ENCODE results near the genes SPIC, STAB2 and HCFC2.

- PRO-cap: no peak
Measured at GRCh38 chr12:101474992-101475681, at the start of gene SPIC. SPIC (plus strand) TSS chr12:101475336.

GRCh38 chr12:101713876-101714808 lies 16.7 kb downstream of the CHPT1 start:
- PRO-cap: no peak

- PRO-cap: no peak
Measured at GRCh38 chr12:101717708-101718489, 20.5 kb downstream of the CHPT1 start.

- PRO-cap: no peak
Measured at GRCh38 chr12:101772332-101772977, 33.2 kb upstream of the SYCP3 start.

DNA sequence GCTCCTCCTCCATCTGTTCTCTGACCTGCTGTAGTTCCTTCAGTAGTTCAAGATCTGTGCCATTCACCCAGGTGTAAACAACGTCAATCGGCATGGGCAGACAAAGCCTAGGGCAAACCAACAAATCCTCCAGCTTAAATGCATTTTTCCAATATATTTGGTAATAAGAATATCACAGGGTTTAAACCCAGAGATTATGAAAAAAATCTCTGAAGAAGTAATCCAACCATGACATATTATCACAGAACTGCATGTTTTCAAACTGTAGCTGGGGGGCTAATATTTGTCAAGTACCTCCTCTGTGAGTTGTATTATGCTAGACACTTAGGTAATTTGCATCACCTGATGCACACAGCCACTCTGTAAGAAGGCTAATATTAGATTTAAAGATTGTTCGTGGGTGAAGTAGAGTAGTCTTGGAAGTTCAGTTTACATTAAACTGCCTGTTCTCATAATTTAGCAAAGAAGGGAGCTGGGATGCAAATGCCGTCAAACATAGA lies 40.8 kb downstream of the GNPTAB start:
- PRO-cap: no peak

DNA sequence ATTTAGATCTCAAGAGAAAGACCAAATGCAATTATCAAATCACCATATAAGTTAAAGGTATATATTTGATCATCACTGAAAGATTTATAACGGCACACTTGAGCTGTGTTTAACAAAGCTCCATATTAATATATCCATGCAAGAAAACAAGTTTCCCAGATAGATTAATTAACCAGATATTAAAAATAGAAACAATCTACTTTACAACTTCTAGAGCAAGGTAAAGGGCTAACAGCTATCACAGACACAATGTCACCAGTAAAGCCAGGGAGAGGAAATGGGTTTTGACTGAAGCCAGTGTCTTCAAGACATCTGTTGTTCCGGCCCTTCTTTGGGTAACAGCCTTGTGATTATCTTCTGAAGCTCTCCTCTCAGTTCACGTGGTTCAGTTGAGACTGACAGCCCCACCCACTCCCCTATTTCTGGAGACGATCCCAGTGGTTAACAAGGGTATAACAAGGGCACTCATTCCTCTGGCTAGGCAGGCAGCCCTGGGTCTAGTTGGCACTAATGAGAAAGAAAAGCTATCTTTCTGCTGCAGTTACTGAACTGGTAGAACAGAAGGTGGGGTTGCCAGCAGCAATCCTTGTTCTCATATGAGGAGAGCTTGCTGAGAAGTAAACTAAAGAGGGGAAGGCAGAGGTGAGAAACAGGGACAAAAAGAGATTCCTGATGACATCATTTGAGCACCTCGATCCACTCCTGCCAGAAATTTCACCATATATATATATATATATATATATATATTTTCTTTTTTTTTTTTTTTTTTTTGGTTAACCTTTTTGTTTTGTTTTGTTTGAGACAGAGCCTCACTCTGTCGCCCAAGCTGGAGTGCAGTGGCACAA lies 6.8 kb downstream of the GNPTAB start:
- PRO-cap: bidirectional peak, plus-strand start at position 468 of the sequence, minus-strand start at position 337 of the sequence

DNA sequence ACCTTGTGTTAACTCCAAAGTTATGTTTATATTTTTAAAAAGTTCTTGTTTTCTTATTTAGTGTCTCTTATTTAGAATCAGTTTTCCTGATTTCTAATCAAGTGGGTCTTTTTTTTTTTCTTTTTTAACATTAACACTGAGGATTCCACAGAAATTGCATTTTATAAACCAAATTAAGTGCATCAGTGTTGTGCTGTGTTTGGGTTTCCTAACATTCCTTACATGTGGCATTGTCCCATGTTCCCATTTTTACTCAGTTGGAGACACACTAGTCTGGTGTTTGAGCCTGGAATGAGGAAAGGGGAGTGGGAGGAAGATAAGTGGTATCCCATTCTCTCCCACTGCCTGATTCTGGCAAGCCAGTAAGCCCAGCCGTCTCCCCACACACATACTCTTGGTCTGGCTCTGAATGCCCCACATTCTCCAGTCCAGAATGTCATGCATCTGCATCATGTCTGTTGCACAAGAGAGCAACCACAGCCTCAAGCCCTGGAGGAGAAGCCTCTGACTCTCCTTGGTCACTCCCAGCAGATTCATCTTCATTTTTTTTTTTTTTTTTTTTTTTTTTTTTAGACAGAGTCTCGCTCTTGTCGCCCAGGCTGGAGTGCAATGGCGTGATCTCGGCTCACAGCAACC lies 47.9 kb downstream of the DRAM1 start:
- PRO-cap: no peak

- PRO-cap: no peak
Measured at GRCh38 chr12:101932332-101932763, 55.0 kb downstream of the DRAM1 start.

DNA sequence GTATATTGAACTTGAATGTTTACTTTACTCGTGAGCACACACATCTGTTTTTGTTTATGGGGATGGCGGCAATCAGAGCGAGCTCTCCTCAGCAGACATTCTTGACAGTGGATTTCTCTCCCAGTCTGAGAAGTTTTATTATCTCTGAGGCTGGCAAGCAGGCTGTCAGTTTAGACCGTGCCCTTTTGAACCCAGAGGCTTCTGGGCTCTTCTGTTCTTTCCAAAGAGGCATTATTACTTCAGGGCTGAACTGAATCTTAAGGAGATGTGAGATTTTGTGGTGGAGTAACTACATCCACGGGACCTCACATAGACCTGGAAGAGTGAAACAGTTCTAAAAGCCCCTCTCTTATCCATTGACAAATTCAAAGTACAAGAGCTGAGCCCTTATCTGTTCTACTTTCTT lies 68.2 kb downstream of the DRAM1 start:
- PRO-cap: no peak

- PRO-cap: no peak
Measured at GRCh38 chr12:102454292-102454795, 26.0 kb downstream of the IGF1 start.

GRCh38 chr12:102961092-102961839 lies 3.8 kb downstream of the ASCL1 start:
- PRO-cap: no peak

DNA sequence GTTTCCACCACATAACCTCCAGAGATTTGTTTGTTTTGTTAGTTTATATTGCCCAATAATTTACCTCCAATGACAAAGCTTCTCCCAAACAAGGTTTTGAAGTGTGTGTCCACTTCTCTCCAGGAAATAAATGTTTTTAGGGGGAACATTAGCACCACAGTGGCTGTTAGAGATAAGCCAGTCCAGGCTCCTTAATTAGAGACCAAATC lies 215.3 kb downstream of the ASCL1 start:
- PRO-cap: no peak

- PRO-cap: no peak
Measured at GRCh38 chr12:103269170-103269415, 226.7 kb downstream of the C12orf42 start.

- PRO-cap: no peak
Measured at GRCh38 chr12:103441264-103442084, 54.3 kb downstream of the C12orf42 start.

- PRO-cap: no peak
Measured at GRCh38 chr12:103455377-103455864, 40.3 kb downstream of the C12orf42 start.

GRCh38 chr12:103571359-103571823 lies 15.7 kb upstream of the STAB2 start:
- PRO-cap: no peak

DNA sequence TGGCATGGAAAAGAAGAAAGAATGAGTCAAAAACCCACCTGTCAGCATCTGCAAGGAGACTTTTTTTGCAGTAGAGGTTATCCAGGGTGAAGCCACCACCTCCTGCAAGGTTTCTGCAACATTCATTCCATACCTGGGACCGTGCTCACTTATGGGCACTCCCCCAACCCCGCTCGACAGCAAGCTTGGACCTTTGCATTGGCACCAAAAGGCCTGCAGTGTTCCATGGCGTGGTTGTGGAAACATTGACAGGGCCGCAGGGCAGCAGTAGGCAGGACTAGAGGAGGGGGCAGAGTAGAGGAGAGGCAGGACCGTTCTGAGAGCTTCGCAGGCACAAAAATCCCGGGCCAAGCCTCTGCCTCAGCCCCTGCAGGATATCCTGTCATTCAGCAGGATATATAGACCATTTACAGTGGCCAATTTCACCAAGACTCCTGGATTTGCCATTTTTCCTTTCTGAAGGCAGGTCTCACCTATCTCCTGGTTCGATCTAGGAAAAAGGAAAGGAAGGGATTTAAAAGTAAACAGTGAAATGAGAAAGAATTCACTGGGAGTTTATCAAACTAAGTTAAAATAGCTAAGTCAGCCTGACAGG lies at the start of gene STAB2:
STAB2 (plus strand) TSS at position 425 of the 595 bp plus-strand sequence.
- PRO-cap: no peak

GRCh38 chr12:103785096-103785695 lies 55.8 kb downstream of the NT5DC3 start:
- PRO-cap: no peak

DNA sequence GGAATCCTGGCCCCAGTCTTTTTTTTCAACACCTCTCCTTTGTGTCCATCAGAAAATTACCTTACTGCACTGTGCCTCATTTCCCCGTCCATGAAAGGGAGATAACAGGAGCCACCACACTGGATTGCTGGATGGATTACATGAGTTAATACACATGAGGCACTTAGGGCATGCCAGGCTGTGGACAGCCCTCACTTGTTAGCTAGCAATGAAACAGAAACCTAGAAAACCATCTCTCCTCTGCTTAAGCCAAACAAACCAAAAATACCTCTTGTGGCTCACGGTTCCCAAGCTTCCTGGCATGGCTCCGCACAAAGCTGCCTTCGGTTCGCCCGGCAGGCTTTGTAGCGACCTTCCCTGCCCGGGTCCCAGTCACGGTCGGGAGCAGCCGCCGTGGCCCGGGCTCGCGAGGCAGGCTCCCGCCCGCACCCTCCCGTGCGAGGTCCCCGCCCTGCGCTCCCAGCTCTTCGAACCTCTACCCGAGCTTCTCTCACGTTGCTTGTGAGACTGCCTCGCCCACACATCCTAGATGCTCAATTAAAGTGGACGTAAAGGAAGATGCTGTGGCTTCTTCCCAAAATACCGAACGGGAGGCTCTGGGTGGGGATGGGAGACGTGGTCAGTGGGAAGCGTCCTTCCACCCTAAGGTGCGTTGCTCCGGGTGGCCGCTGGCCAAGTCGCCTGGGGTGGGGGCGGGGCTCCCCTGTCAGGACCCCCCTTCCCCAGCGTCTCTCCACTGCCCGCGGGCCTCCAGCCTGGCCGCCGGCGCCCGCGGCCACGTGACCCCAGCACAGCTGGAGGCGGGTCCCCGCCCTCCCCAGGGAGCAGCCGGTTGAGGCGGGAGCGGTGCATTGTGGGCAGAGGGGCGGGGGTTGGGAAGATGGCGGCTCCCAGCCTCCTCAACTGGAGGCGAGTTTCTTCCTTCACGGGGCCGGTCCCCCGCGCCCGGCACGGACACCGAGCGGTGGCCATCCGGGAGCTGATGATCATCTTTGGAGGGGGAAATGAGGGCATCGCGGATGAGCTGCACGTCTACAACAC lies at the start of gene HCFC2:
HCFC2 (plus strand) TSS at position 851 of the 1,041 bp plus-strand sequence.
- PRO-cap: unidirectional peak, minus-strand start at position 432 of the sequence; bidirectional peak, plus-strand start at position 860 of the sequence, minus-strand start at position 757 of the sequence

GRCh38 chr12:104132644-104133102 lies 5.3 kb downstream of the NFYB start:
- PRO-cap: no peak